Lung (tissue), 4 donors: Measurements from ENCODE around the genes RLN2 and RIC1.

GRCh38 chr9:3513486-3514077, 12.2 kb downstream of the RFX3 start:
- PRO-cap = no peak
- RAMPAGE, long total RNA = no peak
- RRBS = no CpG with 5 or more reads among the region's 2 CpGs

DNA sequence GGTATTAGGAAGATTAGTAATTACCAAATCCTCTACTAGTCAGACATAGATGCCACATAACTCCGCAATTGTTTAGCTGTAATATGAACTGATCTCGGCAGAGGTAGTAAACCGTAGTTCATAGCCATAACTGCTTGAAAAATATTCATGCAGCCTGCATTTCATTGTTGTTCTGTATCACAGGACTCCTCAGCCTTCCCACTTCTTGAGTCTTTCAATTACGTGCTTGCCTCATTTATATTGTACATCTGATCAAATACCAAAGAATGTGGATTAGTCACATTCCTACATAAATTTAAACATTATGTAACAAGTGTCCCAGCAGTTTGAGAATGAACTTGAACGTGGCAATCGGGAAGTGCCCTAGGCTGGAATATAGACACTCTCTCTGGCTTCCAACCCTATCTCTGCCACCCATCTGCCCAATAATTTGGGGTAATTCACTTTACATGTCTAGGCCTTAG, 214.9 kb upstream of the RFX3 start:
- PRO-cap = no peak
- RAMPAGE, long total RNA = no peak
- RRBS = no CpG with 5 or more reads among the region's 6 CpGs

GRCh38 chr9:3863023-3863636, 337.3 kb upstream of the RFX3 start:
- PRO-cap = no peak
- RAMPAGE, long total RNA = no peak
- RRBS = no CpG with 5 or more reads among the region's 6 CpGs

DNA sequence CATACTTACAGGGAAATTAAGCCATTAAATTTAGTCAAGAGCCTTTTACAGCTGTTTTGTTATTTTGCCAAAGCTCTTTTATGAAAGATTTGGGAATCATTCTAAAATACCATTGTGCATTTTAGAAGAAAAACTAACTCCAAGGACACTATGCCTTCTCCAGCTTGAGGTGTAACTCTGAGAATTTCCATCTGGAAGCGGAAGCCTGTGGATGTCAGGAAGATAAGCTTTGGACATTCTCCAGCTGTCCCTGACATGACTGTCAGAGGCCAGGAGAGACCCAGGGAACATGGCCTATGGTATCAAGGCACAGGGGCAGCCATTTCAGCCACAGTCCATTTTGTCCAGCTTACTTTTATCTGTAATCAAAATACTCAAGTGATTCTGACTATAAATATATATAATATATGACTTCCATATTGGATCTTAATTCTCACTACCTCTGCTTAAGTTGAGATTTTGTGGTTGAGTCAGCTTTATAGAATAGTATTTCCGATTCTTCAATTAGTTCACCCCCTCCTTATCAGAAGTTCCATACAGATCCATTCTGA, 230.1 kb downstream of the GLIS3 start:
- PRO-cap = no peak
- RAMPAGE, long total RNA = no peak
- RRBS = no CpG with 5 or more reads among the region's 2 CpGs

DNA sequence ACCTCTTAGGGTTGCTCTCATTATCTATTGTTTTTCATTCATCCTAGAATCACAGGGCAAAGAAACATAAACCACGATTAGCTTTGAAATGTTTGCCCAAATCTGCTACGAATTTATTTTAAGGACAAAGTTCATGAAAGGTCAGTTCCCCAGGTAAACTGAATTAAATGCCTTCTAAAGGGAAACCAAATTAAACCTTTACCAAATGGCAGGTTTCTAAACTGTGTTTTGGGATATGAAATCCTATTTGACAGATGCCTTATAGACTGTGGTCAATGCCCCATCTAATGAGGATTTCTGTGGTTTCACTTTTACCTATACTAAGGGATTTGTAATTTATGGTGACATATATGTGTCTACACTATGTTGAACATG, 188.6 kb downstream of the GLIS3 start:
- PRO-cap = no peak
- RAMPAGE, long total RNA = no peak
- RRBS = no CpG with 5 or more reads among the region's 2 CpGs

GRCh38 chr9:4301963-4302688, 2.3 kb upstream of the GLIS3 start:
- PRO-cap = no peak
- RAMPAGE, long total RNA = no peak
- RRBS = no CpG with 5 or more reads among the region's 2 CpGs

DNA sequence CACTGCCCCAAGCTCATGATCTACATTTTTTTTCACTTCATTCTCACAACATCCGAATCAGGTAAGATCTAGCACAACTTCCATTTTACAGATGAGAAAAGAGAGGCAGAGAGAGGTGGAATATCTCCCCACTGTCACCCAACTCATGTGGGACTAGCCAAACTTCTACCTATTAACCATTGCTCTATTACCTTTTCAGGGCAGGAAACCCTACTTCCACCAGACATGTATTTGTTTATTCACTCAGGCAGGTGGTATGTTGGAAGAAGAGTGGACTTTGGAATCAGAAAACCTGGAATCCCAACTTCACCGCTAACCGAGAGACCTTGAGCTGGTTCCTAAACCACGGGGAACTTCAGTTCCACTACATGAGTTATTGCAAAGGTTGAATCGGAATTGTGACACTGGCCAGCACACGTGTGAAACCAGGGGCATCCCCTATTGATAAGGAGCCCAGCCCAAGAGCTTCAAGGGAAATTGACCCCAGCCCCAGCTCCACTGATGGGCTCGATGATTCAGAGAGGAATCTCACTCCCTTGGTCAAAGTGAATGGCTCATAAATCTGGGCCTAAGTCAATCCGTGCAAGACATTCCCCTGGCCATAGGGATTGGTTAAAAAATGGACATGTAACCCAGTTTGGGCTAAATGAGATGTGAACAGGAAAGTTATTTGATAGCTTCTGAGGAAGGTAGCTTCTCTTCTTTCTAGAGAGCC, 5.3 kb upstream of the GLIS3 start:
- PRO-cap = no peak
- RAMPAGE, long total RNA = no peak
- RRBS = no CpG with 5 or more reads among the region's 8 CpGs

GRCh38 chr9:4718890-4719479, 22.0 kb downstream of the AK3 start:
- PRO-cap = no peak
- RAMPAGE, long total RNA = no peak
- RRBS = no CpG with 5 or more reads among the region's 9 CpGs

GRCh38 chr9:4798209-4798733, 5.5 kb downstream of the RCL1 start:
- PRO-cap = no peak
- RAMPAGE, long total RNA = no peak
- RRBS = no CpG with 5 or more reads among the region's 1 CpG

- PRO-cap = no peak
- RAMPAGE, long total RNA = no peak
- RRBS = no CpG with 5 or more reads among the region's 8 CpGs
Measured at GRCh38 chr9:4828691-4829676, 36.2 kb downstream of the RCL1 start.

DNA sequence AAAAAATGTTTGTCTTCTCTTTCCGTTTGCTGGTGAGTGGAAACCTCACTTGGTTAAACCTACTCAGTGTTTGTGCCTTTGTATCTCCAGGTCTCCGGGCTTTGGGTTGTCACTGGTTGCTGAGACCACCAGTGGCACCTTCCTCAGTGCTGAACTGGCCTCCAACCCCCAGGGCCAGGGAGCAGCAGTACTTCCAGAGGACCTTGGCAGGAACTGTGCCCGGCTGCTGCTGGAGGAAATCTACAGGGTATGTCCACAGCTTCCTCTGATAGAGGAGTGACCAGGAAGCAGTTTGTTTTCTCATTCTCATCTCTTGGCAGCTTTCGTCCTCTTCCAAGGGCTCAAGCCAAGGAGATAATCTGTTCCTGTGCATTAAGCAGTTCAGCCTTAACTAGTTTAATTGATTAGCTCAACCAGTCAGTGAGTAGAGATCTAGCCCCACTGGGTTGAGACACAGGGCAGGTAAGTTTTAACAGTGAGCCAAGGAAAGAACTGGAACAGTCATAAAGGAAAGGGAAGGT, 51.8 kb downstream of the RCL1 start:
- PRO-cap = no peak
- RAMPAGE, long total RNA = no peak
- RRBS = 63% methylated on average over 1 of the region's 4 CpGs

- PRO-cap = no peak
- RAMPAGE, long total RNA = no peak
- RRBS = no CpG with 5 or more reads among the region's 6 CpGs
Measured at GRCh38 chr9:5021461-5021872, 36.4 kb downstream of the JAK2 start.

GRCh38 chr9:5268990-5269462, 35.5 kb downstream of the RLN2 start:
- PRO-cap = no peak
- RAMPAGE, long total RNA = no peak
- RRBS = no CpG with 5 or more reads among the region's 5 CpGs

GRCh38 chr9:5304571-5304870, at the start of gene RLN2:
Gene RLN2 (minus strand): TSS chr9:5304716.
- PRO-cap = no peak
- RAMPAGE, long total RNA = no peak
- RRBS = no CpG with 5 or more reads among the region's 6 CpGs

DNA sequence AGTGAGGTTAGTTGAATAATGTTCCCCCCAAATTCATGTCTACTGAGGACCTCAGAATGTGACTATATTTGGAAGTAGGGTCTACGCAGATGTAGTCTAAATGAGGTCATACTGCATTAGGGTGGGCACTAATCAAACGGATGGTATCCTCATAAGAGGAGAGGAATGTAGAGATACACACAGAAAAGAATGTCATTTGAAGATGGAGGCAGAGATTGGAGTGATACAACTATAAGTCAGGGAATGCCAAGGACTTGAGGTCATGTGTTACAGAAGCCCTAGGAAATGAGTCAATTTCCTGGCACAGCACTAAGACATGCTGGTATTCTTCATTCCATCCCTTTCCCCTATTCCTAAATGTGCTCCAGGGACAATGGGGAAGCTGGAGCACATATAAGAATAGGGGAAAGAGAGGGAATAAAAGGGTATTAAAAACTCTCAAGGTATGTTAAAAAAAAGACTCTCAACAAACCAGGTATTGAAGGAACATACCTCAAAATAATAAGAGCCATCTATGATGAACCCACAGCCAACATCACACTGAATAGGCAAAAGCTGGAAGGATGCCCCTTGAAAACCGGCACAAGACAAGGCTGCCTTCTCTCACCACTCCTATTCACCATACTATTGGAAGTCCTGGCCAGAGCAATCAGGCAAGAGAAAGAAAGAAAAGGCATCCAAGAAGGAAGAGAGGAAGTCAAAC, 622 bp upstream of the PDCD1LG2 start:
- PRO-cap = no peak
- RAMPAGE, long total RNA = no peak
- RRBS = no CpG with 5 or more reads among the region's 3 CpGs

GRCh38 chr9:5629047-5629995, at the start of gene RIC1:
Gene RIC1 (plus strand): TSS chr9:5629107.
- PRO-cap = bidirectional peak, plus-strand start at chr9:5629109, minus-strand start at chr9:5628991
- RAMPAGE, long total RNA = no peak
- RRBS = 1% methylated on average over 23 of the region's 86 CpGs

GRCh38 chr9:5818016-5818286, 15.0 kb downstream of the ERMP1 start:
- PRO-cap = no peak
- RAMPAGE, long total RNA = no peak
- RRBS = no CpG with 5 or more reads among the region's 2 CpGs

- PRO-cap = no peak
- RAMPAGE, long total RNA = no peak
- RRBS = 75% methylated on average over 2 of the region's 17 CpGs
Measured at GRCh38 chr9:5841526-5842441, 8.9 kb upstream of the ERMP1 start.

GRCh38 chr9:5898780-5899167, 8.1 kb downstream of the MLANA start:
- PRO-cap = no peak
- RAMPAGE, long total RNA = no peak
- RRBS = no CpG with 5 or more reads among the region's 3 CpGs

DNA sequence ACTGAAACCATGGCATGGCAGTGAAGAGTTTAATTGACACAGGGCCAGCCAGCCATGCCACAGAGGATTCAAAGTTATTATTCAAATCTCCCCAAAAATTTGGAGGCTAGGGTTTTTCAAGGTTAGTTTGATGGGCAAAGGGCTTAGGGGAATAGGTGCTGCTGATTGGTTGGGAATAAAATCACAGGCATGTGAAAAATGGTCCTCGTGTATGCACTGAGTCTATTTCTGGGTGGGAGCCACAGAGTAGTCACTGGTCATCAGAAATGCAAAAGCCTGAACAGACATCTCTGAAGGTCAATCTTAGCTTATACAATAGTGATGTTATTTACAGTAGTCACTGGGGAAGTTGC, 1.3 kb downstream of the IL33 start:
- PRO-cap = no peak
- RAMPAGE, long total RNA = no peak
- RRBS = no CpG with 5 or more reads among the region's 1 CpG